Thoracic aorta endothelial cell (primary cell): ENCODE data around the genes SMARCAL1 and RPL37A.

GRCh38 chr2:216411985-216413029 lies at the start of gene SMARCAL1:
SMARCAL1 (plus strand) TSS chr2:216412484.
- CAGE, long polyA plus RNA, result no peak

DNA sequence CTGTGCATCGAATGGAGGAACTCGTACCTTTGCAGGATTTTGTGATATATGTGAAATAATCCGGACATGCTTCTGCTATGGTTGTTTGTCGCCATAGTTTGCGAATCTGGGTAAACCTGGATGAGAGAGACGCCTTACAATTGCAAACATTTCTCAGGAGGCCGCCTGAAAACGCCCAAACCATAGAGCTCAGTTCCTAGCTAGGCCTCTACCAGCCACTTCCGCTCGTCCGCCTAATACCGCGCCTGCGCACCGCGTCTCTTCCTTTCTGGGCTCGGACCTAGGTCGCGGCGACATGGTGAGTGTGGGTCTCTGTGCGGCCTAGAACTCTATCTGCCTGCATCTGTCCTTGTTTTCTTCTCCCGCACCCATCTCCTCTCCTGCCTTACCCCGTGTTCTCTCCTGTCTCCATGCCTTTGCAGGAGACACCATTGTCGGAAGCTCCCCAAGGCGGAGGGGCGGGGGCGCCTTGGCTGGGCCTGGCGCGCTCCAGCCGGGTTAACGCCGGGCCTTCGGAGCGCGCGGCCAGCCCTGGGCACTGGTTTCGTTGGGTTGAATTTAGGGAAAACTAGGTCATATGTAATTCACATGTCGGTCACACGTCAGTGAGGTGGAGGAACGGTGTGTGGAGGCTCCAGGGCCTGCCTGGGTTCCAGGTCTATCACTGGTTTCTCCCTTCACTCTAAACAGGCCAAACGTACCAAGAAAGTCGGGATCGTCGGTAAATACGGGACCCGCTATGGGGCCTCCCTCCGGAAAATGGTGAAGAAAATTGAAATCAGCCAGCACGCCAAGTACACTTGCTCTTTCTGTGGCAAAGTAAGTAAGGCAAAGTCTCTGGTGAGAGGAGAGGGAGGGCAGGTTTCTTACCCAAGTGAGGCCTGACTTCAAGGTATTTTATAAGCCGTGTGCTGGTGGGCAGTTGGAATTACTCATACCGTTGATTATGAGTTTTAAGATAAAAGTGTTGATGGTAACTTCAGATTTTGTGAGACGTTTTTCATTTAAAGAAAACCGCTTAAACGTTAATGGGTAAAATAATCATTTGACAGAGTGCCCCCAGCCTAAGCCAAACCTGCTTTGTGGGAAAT lies at the start of gene RPL37A:
TSS of gene RPL37A (plus strand) at position 265 of the 1,091 bp plus-strand sequence.
- CAGE, long polyA plus RNA, result no peak

- CAGE, long polyA plus RNA, result no peak
Measured at GRCh38 chr2:216500864-216501737, 2.5 kb downstream of the RPL37A start.

DNA sequence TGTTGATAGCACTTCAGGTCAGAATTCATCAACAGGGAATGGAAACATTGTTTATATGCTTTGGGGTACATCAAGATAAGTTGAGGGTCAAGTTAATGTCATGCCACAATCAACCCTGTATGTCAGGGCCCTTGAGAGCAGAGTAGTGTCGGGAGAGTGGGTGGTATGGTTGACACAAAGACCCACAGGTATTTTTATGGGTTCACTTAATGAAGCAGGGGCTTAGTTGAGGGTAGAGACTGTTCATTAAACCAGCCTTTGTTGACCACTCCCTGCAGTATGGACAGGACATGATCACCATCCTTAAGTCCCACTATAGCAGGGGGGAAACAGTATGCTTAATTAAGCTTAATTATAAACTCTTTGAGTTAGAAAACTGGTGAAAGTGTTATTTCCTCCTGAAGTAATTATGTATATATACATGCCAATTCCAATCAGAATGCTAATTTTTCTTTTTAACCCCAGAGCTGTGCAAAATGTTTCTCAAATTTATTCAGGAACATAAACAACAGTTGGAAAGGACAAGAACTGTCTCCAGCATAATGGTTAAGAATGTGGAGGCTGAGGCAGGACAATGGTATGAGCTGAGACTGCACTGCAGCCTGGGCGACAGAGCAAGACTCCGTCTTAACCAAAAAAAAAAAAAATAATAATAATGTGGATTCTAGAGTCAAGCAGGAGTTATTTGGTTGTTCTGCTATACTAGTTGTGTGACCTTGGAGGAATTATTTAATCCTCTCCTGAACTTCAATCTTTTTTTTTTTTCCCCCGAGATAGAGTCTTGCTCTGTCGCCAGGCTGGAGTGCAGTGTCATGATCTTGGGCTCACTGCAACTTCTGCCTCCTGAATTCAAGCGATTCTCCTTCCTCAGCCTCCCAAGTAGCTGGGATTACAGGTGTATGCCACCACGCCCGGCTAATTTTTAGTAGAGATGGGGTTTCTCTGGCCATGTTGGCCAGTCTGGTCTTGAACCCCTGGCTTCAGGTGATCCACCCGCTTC lies 6.0 kb downstream of the RPL37A start:
- CAGE, long polyA plus RNA, result no peak

GRCh38 chr2:216555123-216555500 lies 56.5 kb downstream of the RPL37A start:
- CAGE, long polyA plus RNA, result no peak

- CAGE, long polyA plus RNA, result no peak
Measured at GRCh38 chr2:216616208-216616588, 17.0 kb upstream of the IGFBP2 start.

DNA sequence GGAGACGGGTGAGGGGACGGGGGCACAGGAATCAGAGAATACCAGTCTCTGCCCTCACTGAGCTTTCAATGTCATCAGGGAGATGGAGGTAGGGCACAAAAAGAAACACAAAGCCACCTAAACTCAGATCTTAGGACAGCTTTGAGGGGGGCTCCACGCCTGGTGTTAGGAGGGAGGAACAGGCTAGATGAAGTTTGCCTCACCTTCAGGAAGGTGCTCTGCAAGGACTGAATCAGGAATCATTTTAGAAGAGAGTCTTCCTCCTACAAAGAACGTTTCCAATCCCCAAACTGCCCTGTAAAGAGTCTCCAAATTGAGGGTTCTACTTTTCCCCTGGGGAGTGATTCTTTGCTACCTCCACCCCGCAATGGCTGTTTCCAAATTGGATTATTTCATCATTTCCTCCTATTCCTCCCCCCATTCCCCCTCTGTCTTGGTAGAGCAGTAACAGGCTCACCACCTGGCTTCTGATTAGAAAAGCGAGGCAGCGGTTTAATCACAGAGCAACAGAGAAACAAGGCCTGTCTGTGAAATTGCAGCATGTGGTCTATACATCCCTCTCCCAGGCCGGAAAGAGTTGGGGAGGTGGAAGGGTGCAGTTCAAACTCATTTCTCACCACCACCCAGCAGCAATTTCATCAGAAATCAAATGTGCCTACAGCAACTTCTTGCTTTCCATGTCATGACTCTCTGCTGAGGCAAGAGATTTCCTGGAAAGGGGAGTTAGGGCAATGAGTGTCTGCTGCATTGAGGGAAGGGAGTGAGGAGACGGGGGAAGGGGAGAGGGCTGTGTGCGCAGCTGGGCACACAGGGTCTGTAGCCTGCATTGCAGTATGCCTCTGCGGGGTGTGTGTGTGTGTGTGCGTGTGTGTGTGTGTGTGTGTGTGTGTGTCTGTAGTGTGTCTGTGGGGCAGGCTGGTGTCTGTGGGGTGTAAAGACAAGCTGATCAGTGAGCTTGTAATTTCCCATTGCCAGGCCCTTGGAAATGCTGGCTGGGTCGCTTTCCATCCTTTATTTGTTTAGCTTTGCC lies 13.8 kb upstream of the IGFBP2 start:
- CAGE, long polyA plus RNA, result no peak

DNA sequence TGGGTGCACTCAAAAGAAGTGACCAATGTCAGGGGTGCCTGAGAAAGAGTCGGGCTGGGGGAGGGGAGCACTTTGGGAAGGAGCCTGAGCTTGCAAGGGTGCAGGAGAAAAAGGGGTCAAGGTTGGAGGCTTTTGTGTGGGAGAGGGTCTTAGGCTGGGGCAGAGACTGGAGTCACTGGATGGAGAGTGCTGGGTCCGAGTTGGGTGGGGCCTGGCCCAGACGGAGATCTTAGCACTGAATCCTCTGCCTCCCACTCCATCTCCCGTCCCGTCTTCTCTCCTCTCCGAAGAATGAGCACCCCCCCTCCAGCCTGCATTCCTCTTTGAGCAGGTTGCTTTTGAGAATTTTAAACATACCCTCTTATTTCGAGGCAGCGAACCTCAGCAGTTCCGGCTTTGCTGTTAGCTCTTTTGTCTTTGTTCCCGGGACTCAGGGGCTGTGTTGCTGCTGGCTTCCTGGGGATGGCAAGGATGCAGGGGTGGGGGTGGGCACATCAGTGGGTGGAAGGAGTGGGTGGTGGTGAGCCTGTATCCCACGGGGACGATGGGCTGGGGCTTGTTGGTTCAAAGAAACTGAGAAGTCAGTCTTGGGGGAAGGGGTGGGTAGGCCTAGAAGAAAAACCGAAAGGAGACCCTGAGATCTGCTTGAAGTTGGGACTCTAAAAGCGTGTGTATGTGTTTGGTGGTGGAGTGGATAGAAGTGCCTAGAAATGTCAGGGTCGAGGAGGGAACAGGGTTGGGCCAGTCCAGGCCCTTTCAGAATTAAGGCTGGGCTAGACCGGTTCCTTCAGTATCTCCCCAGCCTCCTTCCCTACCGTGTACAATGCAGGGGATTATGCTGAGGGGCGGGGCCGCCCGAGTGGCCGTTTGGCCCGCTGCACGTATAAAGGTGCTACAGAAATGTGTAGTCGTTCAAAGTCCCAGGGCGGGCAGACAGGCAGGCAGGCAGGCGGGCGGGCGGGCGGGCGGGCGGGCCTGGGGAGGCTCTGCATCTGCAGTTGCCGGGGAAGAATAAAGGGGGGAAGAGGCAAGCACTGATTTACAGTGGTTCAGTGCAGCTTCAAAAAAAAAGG lies 3.1 kb downstream of the IGFBP2 start:
- CAGE, long polyA plus RNA, result no peak

DNA sequence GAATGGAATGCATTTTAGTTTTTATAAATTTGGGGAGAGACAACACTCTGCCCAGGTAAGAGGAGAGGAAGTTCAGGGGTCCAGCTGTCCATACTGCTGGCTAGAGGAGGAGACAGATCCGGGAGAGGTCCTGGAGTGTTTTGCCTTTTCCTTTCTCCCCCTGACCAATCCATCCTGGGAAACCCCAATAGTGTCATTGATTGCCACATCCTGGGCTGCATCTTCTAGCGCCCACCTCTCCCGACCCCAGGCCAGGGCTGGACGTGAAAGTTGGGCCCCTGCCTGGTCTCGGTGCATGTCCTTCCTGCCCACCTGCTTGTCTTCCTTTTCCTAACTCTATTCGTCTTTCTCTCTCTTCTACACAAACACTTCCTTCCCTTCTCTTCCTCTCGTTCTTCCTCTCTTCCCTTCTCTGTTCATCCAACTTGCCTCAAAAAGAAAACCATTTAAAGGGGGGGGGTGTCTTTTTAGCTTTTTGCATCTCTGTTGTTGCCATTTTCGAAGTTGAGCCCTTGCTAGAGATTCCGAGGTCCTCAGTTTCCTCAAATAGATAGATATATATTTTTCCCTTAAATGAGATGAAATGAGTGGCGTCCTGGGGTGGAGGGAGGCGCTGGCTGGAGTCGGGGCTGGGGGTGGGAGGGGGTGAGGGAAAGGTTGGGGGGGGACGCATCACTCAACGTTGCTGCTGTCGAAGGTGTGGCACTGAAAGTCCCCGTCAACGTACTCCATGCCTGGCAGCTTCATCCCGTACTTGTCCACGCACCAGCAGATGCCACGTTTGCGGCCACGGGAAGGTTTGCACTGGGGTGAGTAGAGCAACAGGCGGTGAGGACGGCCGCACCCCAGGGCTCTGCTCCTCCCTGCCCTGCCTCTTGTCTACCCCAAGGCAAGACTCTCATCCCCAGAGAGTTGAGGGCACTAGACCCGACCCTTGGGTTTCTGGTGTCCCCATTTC lies 19.0 kb downstream of the IGFBP5 start:
- CAGE, long polyA plus RNA, result no peak

DNA sequence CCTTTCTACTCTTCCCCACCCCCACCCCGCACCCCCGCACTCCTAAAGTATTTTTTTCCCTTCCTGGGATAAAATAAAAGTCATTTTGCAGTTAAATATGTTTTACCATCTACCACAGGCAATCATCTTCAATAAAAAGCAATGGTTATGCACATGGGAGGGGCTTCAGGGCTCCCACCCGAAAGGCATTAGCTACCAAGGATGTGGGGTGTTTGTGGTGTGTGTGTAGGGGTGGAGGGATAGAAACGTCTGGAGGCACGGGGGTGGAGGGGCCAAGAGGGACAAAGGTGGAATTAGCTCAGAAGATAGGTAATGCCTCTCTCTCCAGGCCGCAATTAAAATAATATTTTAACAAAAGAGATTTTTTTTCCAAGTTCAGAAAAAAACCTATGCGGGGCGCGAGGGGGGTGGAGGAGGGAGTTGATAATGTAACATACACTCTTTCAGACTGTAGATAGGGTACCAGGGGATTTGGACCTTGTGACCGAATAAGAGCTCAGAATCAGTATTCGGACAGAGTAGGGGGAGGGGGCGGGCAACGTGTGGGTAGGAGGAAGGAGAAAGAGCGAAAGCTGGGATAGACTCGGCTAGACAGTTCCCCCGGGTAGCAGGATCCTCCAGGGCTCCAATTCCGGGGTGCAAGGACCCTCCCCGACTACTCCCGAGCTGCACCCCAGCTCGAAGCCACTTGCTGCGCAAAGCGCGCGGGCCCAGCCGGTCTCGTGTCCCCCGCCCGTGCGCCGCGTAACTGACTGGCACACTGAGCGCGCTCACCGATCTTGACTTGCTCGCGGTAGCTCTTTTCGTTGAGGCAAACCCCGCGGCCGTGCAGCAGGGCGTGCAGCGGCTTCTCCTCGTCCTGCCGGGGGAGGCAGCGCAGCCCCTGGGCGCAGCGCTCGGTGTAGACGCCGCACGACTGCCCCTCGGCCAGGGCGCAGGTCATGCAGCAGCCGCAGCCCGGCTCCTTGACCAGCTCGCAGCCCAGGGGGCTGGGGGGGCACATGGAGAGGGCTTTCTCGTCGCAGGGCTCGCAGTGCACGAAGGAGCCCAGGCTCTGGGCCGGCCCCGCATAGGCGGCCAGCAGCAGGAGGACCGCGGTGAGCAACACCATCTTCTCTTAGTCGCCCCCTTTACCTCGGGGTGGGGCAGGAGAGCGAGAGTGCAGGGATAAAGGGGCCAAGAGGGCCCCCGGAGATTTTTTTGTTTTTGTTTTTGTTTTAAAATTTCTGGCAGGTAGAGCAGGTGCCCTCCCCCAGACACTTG lies 1.3 kb downstream of the IGFBP5 start:
- CAGE, long polyA plus RNA, result no peak

DNA sequence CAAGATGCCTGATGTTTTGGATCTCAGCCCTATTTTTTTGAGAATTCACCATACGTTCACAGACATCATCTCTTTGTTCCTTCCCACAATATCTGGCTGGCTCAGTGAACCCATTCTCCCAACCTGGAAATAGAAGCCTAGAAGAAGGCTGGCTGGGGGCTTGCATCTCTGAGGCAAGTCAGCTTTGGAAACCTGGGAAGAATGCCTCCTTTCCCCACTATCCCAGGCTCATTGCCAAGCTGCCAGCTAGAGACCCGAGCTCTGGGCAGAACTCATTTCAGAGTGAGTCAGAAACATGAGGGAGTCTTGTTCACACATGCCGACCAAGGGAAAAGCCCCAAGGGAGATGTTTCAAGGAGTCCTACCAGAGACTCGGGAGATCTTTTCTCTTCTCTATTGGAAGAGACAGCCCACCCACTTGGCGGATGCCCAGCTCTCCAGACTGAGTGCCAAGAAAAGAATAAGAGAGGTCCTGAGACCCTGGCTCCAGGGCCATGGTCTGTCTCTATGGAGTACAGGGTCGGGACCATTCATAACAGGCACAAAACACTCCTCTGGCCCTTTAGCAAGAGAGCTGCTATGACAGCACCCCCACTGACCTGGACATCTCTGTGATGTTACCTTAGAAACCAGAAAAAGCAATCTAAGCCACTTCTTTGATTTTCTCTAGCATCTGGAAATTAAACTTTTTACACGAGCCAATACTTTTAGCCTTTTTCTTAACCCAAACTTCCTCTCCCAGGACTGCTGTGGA lies 18.3 kb upstream of the IGFBP5 start:
- CAGE, long polyA plus RNA, result no peak

- CAGE, long polyA plus RNA, result no peak
Measured at GRCh38 chr2:216807673-216808342, 52.1 kb downstream of the TNP1 start.

GRCh38 chr2:216870560-216870871 lies 10.7 kb upstream of the TNP1 start:
- CAGE, long polyA plus RNA, result no peak

DNA sequence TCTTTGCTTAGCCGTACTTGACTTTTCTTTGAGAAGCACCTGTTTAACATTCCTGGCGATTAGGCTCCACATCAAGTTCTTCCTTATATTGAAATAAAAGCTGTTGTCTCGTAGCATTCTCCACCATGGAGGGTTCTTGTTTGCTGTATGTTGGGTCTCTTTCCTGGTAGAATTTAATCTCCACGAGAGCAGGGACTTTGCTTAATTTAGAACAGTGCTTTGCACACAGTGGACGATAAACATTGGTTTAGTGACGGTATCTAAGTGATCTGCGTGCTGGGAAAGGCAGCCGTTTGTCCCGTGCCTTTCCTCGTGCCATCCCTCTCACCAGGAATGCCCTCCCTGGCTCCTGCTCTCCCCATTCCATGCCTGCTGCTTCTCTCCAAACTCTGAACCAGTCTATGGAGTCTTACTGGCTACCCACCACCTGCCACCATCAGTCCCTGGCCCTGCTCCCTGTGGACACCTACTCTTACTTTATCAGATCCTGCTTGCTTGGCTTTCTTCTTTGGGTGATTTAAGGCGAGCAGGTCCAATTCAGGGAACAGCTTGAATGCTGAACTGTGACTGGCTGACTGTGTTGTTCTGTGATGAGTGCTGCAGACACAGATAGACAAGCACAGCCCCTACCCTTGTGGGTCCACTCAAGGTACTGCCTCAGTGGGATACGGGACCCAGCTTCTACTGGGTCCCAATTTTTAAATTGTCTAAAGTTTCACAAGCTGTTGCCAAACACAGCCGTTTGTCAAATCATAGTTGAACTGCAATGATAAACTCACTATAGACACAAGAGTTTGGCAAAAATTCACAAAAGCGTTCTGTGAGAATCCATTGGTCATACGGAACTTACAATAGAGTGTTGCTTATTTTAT lies 27.4 kb upstream of the TNP1 start:
- CAGE, long polyA plus RNA, result no peak

- CAGE, long polyA plus RNA, result no peak
Measured at GRCh38 chr2:217357773-217358384, 498.0 kb upstream of the TNP1 start.

- CAGE, long polyA plus RNA, result no peak
Measured at GRCh38 chr2:217360919-217361094, 500.9 kb upstream of the TNP1 start.

DNA sequence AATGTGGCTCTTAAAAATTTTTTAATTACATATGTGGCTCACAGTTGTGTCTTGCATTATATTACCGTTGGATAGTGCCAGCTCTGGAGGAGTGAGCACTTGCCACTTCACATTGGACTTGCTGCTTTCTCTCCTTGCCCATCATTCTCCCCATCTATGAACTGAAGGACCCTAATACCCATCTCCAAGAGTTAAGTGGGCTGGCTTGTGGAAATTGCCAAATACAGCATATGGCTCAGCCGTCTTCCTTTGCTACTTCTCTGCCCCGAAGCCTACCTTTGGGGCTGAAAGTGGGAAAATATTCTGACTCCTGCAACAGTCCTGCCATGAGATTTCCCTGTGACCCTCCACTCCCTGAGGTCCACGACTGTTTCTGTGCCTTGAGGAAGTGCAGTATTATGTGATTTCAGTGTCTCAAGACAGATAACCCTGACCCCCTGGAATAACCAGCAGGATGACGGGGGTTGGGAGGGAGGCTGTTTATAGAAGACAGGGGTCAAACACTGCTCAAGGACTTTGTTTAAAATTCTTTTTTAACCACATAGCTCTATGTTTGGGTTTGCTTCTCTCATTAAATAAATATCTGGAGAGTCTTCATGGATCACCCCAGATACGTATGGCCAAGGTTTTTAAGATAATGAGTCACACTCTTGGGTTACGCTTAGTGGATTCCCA lies 523.6 kb upstream of the TNP1 start:
- CAGE, long polyA plus RNA, result no peak

GRCh38 chr2:217740106-217740620 lies 262.6 kb downstream of the TNS1 start:
- CAGE, long polyA plus RNA, result no peak

DNA sequence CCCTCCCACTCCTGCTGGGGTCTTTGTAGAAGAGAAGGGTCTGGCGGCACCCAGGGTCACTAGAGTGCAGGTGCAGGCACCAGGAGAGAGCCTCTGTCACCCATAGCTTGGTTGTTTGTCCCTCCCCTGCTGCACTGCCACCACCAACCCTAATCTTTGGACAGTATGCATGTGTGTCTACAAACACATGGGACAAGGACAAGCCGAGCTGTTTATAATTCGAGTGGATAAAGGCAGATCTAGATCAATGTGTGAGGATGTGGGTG lies 199.3 kb downstream of the TNS1 start:
- CAGE, long polyA plus RNA, result no peak

GRCh38 chr2:217917910-217919137 lies 84.5 kb downstream of the TNS1 start:
- CAGE, long polyA plus RNA, result no peak